Daoy (cell line): ENCODE measurements around the gene NOMO1.

DNA sequence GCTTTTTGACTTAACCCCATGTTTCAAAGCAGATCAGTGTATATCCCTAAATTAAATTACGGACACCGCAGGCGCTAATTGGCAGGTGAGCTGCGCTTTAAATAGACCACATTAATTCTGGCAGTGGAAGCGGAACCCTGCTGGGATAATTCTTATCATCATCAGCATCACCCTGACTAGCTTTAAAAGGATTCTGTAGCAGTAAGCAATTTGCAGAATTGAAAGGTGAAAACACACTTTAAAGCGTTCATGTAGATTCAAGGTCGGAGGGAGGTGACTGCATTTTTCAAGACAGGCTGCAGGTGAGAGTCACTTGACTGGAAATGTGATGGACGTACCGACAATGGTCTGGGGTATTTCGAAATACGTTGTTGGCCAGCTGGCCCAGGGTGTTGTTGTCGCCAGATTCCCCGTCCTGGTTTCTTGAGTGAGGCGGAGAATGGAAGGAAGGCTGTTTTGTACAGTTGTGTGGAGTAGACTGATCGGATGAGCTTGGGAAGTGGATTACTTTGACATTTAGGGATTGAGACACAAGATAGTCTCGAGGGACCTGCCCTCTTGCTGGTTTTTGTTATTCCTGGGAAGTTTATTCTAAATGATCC lies 62.1 kb downstream of the SNX29 start:
- RAMPAGE, long total RNA = no peak

- RAMPAGE, long total RNA = no peak
Observed at GRCh38 chr16:12092537-12093123, 116.1 kb downstream of the SNX29 start.

GRCh38 chr16:12126230-12126712 lies 149.7 kb downstream of the SNX29 start:
- RAMPAGE, long total RNA = no peak

DNA sequence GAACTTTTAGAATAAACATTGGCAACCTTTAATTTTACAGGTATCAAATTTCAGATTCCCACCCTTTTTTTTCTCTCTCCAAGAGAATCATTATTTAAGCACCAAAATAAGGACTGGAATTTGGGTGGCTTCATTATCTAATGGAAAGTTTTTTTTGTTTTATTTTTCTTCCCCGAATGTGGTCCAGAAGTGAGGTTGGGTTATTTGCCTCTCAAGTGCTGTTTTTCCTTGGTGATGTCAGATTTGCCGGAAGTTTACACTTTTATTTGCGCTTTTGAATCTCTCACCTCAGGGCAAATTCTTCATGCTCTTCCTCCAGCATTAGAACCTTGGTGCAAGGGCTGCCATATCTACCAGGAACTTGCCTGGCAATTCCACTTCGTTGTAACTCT lies 225.6 kb downstream of the SNX29 start:
- RAMPAGE, long total RNA = no peak

- RAMPAGE, long total RNA = no peak
Observed at GRCh38 chr16:12212134-12212715, 235.7 kb downstream of the SNX29 start.

DNA sequence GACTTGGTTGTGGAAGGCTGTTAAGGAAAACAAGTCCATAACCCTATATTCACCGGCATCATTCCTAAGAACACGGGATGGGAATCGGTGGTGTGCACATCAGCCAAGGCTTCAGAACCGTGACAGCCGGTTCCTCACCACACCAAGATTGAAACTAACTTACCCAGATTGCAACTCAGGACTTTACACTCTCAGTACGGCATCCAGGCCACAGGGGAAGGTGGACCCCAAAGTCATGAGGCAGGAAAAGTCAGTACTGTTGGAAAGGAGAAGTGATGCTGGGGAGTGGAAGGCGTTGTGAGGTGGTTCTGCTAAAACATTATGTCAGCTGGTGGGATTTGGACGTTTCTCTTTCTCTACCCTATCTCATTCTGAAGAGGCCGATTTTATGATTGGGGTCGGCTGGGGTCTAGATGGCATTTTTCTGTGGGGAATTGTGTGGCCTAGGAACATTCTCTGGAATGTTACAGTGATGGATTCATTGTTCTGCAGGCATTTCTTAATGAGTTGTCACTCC lies 259.5 kb downstream of the CPPED1 start:
- RAMPAGE, long total RNA = no peak

- RAMPAGE, long total RNA = no peak
Observed at GRCh38 chr16:12646696-12647145, 157.0 kb downstream of the CPPED1 start.

DNA sequence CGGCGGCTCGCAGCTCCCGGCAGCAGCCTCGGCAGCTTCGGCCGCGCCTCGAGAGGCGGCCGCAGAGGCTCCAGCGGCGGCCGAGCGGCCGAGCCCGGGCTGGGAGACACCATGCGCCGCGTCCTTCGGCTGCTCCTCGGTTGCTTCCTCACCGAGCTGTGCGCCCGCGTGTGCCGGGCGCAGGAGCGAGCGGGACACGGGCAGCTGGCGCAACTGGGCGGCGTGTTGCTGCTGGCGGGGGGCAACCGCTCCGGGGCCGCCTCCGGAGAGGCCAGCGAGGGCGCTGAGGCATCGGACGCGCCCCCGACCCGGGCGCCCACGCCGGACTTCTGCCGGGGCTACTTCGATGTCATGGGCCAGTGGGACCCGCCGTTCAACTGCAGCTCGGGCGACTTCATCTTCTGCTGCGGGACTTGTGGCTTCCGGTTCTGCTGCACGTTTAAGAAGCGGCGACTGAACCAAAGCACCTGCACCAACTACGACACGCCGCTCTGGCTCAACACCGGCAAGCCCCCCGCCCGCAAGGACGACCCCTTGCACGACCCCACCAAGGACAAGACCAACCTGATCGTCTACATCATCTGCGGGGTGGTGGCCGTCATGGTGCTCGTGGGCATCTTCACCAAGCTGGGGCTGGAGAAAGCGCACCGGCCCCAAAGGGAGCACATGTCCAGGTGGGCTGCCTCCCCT lies 701 bp downstream of the SHISA9 start:
- RAMPAGE, long total RNA = no peak

- RAMPAGE, long total RNA = no peak
Observed at GRCh38 chr16:12902759-12903559, 1.6 kb downstream of the SHISA9 start.

GRCh38 chr16:13898023-13898696 lies 21.8 kb upstream of the ERCC4 start:
- RAMPAGE, long total RNA = no peak

DNA sequence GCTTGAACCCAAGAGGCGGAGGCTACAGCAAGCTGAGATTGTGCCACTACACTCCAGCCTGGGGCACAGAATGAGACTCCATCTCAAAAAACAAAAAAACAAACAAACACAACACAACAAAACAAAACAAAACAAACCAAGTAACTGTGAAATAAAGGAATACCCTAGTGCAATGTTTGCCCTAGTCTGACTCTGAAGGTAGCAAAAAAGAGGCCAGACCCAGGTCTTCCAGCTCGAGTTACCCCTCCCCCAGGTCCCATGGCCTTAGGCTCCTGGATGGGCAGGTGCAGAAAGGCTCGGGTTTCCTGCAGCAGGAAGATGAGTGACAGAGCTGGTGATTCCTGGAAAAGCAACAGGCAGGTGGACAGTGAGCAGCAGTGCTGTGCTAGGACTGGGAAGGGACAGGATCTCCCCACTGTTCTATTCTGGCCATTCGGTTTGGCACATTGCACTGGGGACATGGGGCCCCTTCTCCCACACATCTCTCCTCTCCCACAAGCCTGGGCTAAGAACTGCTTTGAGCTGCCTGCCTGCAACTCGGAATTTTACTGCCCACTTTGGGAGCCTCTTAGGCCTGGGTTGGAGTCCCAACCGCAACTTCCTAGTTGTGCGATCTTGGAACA lies 42.9 kb upstream of the MRTFB start:
- RAMPAGE, long total RNA = no peak

DNA sequence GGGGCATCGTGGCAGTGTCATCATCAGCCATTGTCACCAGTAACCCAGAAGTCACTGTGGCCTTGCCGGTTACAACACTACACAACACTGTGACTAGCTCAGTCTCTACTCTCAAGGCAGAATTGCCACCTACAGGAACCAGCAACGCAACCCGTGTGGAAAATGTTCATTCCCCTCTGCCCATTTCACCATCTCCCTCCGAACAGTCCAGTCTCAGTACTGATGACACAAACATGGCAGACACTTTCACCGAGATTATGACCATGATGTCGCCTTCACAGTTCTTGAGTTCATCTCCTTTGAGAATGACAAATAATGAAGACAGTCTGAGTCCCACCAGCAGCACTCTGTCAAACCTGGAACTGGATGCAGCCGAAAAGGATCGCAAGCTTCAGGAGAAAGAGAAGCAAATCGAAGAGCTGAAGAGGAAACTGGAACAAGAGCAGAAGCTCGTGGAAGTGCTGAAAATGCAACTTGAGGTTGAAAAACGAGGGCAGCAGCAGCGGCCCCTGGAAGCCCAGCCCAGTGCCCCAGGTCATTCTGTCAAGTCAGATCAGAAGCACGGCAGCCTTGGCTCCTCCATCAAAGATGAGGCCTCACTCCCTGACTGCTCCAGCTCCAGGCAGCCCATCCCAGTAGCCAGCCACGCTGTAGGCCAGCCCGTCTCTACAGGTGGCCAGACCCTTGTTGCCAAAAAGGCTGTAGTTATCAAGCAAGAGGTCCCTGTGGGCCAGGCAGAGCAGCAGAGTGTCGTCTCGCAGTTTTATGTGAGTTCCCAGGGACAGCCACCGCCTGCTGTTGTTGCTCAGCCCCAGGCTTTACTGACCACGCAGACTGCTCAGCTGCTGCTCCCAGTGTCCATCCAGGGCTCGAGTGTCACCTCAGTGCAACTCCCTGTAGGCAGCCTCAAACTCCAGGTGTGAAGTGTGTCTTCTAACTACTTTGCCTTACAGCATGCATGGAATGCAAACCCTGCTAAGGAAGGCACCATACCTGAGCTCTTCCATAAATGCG lies 175.8 kb downstream of the MRTFB start:
- RAMPAGE, long total RNA = no peak

DNA sequence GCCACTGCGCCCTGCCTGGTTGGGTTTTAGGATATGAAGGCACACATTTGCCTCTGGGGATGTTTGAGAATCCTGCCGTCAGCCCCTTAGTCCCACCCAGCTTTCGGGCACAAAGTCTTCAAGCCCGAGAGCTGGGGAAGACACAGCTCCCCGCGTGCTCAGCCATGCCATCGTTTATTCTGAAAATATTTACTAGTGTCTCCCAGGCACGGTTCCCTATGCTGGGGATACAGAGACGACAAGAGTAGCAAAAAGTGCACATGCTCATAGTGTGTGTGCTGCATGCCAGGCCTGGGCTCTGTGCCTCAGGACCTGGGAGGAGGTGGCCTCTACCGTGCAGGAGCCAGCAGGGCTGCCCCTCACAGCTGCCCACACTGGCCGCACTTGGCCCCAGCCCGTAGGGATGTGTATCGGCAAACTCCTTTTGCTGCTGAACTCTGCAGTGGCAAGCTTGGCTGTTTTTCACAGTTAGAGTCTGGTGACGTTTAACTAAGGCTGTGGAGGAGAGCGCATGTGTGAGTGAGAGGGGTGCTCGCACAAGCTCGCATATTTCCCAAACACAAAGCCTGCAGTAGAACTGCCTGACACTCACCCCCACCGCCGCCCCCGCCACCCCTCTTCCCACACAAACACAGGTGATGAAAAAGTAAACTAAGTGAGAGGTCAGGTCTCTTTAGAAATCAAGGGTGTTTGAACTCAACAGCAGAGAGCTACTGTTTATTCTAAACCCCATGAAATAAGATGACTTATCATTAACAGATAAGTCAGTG lies 266.4 kb downstream of the MRTFB start:
- RAMPAGE, long total RNA = no peak

DNA sequence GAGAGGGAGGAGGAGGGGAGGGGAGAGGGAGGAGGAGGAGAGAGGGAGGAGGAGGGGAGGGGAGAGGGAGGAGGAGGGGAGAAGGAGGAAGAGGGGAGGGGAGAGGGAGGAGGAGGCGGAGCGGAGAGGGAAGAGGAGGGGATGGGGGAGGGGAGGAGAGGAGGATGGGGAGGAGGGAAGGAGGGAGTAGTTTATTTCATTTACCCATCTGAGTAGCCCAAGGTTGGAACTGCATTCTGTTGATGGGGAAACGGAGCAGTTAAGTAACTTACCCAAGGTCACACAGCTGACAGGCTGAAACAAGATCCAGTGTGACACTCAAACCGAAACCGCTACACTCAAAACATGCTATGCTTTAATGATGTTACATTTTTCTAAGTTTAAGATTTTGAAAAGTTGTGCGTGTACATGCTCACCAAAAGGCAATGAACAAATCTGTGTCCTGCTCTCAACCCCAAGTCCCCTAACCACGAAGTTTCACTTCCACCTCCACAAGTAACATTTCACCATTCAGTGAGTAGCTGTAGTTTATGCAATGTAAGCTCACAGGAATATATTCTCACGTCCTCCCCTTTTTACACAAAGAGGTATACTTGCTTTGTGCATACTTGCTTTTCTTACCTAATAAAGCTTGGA lies 275.5 kb downstream of the PARN start:
- RAMPAGE, long total RNA = no peak

DNA sequence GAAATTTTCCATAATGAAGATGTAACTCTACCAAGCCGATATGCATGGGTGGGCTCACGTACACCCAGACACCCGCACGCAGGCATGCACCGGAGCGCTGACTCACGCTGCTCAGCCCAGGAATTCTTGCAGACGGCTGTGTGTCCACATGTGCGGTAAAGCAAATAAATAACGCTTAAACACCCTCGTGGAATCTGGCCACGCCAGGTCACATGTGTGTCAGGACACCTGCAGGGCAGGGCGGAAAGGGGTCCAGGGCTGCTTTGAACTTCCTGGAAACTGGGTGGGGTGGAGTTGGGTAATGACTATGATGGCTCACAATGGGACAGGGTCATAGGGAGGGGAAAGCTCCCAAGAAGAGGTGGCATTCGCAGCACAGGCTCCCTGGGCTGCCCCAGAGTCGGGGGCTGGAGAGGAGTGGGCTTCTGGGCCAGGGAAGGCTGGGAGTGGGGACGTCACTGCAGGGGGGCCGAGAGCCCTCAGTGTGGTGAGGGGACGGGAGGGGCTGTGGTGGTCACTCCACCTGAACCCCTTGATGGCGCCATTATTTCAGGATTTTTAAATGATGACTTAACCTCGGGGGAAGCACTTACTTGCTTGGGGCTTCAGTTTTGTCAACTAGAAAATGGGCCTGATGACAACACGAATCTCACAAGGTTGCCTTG lies 265.4 kb downstream of the PARN start:
- RAMPAGE, long total RNA = no peak

DNA sequence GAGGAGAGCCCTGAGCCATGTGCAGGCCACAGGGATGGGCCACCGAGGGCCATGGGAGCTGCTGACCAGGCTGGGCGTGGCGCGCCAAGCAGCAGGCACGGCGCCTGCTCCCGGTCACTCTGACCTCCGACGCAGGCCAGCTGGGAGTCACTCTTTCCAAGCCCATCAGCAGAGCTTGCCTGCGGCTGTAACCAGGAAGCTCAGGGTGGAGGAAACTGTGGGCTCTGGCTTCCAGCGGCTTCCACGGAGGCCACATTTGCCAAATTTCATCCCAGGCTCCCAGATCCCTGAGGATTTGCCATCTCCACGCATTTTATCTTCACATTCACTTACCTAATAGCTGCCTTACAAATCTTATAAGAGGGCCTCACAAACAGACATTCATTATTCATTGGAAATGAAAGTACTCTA lies 259.8 kb downstream of the PARN start:
- RAMPAGE, long total RNA = no peak

DNA sequence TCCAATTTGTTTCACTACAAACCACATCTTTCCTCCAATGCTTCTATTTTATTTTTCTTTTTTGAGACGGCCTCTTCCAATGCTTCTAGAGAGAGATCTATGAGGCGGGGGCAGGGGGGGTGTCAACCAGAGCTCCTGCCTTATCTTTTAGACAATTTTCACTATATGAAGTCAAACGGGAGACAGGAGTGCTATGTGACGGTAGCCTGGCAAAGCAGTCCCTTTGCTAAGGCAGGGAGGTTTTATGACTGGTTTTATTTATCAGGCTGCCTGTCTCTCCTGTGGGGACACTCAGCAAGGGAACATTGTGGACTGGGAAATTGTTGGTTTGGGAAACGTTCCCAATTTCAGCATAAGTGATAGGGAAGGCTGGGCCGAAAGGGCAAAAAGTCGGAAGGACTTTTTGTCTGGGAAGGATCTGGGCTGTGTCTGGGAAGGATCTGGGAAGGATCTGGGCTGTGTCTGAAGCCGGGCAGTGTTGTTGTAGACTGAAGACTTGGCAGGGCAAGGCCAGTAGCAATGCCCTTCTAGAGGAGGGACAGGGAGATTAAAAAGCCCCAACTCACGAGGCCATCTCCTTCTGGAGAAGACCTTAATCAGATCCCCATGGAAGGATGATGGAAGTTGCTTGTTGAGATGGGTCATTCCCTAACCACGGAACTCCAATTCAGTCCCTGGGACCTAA lies 211.2 kb downstream of the PARN start:
- RAMPAGE, long total RNA = no peak

DNA sequence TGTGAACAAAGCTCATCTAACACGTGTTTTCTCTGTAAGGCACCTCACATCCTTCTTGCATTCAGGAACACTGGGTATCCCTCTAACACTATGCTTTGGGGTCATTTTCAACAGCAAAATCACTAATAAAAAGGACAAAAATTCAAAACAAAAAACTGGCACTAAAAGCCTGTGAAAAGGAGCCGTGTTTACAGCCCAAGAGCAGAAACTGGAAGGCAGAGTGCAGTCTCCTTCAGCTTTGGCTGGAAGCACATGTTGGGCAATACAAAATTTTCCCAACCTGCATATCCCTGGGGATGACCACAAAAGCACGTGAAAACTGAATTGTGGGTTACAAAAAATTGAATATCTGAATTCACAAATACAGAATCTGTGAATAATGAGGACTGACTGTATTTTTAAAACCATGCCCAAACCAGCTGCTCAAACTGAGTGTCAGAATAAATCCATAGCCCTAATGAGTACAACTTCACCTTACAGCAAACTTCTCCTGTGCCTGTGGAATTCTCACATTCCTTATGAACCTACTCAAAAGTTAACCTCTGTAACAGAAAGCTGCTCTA lies 102.3 kb downstream of the PARN start:
- RAMPAGE, long total RNA = no peak

GRCh38 chr16:14833494-14833900 lies at the start of gene NOMO1:
Gene NOMO1 (plus strand): TSS chr16:14833721.
- RAMPAGE, long total RNA = no peak

DNA sequence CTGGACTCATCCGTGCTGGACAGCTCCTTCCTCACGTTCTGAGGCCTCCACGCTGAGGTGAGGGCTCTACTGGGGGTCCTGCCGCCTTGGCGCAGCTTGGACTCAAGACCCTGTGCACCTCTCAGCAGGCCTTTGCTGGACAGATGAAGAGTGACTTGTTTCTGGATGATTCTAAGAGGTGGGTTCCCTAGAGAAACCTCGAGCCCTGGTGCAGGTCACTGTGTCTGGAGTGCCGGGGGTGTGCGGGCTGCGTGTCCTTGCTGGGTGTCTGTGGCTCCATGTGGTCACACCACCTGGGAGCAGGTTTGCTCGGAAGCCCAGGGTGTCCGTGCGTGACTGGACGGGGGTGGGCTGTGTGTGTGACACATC lies 2.0 kb upstream of the NPIPA1 start:
- RAMPAGE, long total RNA = no peak